Measurements from ENCODE around the gene BICD1.

DNA sequence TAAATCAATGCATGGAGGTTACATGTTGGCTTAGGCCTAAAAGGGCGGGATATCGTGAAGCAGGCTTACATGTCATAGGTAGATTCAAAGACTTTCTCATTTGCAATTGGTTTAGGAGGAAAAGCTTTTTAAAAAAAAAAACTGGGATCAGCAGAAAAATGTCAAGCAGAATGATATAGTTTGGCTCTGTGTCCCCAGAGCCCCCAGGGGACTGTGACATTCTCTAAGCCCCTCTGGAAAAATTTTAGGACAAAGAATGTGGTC is 36.3 kb upstream of the CAPRIN2 start:
- RRBS, result no CpG with 5 or more reads among the region's 2 CpGs

GRCh38 chr12:30877392-30877932 is 49.1 kb upstream of the TSPAN11 start:
- RRBS, result no CpG with 5 or more reads among the region's 7 CpGs

DNA sequence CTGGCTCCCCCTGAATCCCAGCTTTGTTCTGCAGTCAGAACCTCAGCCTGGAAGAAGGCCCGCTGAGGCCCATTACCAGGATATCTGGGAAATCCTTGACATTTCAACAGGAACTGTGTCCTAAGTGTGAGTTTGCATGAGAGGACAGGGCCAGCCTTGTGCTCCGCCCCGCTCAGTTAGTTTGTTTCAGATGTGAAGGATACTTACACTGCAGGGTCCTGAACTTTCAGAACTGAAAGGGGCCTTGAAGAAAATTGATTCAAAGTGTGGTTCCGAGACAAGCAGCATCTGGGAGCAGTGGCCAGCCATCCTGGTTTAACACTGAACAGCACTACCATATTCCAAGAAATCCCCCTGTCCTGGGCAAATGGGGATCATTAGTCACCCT is 19.3 kb downstream of the TSPAN11 start:
- RRBS, result no CpG with 5 or more reads among the region's 4 CpGs

- RRBS, result no CpG with 5 or more reads among the region's 5 CpGs
Measured at GRCh38 chr12:31319558-31320571, 6.1 kb downstream of the SINHCAF start.

- RRBS, result no CpG with 5 or more reads among the region's 9 CpGs
Measured at GRCh38 chr12:31322628-31323401, 3.1 kb downstream of the SINHCAF start.

DNA sequence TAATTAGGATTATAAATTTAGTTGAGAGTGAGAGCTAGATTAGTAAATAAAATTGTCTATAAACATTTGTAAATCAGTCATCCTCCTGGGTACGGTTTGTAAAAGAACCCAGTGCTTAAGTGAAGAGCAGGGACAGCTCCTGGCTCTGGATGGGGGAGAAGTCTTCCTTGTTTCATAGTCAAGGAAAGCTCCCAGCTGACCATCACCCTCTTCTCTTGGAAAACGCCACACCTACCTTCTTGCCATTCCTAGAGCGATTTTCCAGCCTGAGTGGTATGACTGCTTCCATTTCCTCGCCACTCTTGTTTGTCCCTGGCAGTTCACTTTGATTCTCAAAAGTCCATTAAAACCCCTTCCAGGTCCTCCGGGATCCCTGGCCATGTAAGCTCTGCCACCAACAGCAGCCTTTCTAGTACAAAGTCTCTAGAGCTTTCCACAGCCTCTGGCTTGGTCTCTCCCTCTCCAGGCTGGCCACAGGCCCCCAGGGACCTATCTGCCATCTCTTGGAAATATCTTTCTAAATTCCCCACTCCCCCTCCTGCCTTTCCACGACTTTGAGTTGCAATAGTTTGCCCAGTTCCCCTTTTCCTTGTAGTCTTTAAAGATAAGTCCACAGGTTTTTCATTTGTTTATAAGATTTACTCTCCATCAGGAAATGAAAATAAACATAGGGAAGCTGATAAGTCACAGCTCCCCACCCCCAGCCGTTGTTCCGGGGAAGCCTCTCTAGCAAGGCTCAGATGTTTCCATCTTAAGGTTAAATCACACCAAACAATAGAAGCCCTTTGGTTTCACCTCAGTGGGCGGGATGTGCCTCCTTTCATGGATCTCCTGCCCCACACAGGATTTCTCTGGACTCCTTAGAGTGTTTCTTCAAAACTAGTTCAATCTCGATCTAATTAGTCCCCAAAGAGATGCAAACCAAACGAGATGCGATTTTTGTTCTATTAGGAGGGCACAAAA is 42.8 kb upstream of the SINHCAF start:
- RRBS, result no CpG with 5 or more reads among the region's 12 CpGs

GRCh38 chr12:31426068-31426579 is 100.2 kb upstream of the SINHCAF start:
- RRBS, result no CpG with 5 or more reads among the region's 5 CpGs

DNA sequence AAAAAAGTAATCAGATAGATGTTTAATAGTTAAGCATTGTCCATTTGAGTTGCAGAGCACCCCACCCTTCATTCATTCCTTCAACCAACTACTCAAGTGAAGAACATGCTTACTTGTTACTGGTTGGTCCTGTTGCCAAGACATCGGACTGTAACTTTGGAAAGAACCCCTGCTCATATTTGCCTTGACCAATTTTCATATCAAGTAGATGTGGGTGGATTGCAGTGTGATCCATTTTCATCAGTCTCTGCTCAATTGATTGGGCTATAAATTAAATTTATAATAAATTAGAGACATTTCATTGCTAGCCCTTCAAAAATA is 116.7 kb upstream of the SINHCAF start:
- RRBS, result no CpG with 5 or more reads among the region's 1 CpG

DNA sequence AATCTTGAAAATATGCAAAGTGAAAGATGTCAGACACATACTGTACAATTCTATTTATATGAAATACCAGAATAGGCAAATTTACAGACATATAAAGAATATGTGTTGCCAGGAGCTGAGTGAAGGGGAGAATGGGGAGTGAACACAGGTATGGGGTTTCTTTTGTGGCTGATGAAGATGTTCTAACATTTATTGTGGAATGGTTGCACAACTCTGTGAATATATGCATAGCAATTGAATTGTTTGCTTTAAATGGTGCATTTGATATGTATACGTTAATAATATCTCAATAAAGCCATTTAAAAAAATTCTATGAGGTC is 65.6 kb downstream of the DENND5B start:
- RRBS, result no CpG with 5 or more reads among the region's 1 CpG

- RRBS, result no CpG with 5 or more reads among the region's 6 CpGs
Measured at GRCh38 chr12:31650916-31651299, 8.6 kb upstream of the ETFBKMT start.

- RRBS, result 4% methylated on average over 41 of the region's 104 CpGs
Measured at GRCh38 chr12:32106382-32107262, at the start of gene BICD1. Gene BICD1, plus strand, starts transcription at chr12:32106847.

DNA sequence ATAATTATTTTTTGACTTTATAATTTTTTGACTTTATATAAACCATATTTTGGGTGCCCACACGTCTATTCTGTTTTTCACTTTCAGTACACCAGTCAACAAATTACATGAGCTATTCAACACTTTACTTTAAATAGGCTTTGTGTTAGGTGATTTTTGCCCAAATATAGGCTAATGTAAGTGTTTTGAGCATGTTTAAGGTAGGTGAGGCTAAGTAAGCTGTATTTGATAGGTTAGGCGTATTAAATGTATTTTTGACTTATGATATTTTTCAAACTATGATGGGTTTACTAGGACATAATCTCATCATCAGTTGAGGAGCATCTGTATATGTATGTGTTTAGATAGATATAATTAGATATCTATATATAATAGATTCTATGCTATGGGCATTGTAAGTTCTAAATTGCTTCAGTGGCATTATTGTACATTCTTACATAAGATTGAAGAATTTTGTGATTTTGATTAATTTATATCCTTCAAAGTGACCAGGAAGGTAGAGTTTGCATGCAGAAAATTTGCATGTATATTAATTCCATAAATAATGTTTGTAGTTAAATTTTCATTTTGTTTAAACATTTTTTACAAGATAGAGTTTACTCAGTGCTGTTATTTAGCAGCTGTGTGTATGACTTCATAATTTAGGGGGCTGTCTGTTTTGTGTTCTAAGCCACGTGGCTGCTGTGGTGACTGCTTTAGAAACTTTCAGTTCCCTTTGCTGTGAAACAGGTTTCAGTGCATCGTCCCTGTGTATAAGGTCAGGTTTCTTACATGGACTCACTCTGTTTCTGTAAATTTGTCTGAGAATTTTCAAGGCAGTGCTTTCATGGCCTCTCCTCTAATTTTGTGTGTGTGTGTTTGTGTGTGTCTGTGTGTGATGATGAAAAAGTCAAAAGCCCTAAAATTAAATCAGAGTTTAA is 32.1 kb downstream of the BICD1 start:
- RRBS, result no CpG with 5 or more reads among the region's 4 CpGs

DNA sequence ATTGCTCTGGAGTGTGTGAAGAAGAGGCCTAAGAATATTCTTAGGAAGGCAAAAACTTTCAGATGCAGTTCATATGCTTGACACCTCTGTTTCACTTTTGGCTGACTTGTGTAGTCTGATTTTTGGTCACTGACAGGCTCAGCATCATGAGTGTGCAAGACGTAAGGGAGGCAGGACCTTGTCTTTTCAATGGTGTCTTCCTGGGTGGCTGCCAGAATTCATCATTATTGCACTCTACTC is 126.4 kb upstream of the FGD4 start:
- RRBS, result no CpG with 5 or more reads among the region's 1 CpG

DNA sequence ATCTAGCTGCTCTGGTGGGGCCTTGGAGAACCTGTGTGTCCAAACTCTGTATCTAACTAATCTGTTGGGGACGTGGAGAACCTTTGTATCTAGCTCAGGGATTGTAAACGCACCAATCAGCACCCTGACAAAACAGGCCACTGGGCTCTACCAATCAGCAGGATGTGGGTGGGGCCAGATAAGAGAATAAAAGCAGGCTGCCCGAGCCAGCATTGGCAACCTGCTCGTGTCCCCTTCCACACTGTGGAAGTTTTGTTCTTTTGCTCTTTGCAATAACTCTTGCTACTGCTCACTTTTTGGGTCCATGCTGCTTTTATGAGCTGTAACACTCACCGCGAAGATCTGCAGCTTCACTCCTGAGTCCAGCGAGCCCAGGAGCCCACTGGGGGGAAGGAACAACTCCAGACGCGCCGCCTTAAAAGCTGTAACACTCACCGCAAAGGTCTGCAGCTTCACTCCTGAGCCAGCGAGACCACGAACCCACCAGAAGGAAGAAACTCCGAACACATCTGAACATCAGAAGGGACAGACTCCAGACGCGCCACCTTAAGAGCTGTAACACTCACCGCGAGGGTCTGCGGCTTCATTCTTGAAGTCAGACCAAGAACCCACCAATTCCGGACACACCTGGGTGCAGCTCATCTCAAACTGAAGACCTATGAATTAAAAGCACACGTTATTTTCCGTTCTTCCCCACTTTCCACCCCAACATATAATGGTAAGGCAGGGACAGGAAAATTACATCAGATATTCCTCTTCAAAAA is 73.8 kb downstream of the FGD4 start:
- RRBS, result no CpG with 5 or more reads among the region's 22 CpGs

GRCh38 chr12:32679803-32680328 is 765 bp downstream of the DNM1L start:
- RRBS, result no CpG with 5 or more reads among the region's 25 CpGs

DNA sequence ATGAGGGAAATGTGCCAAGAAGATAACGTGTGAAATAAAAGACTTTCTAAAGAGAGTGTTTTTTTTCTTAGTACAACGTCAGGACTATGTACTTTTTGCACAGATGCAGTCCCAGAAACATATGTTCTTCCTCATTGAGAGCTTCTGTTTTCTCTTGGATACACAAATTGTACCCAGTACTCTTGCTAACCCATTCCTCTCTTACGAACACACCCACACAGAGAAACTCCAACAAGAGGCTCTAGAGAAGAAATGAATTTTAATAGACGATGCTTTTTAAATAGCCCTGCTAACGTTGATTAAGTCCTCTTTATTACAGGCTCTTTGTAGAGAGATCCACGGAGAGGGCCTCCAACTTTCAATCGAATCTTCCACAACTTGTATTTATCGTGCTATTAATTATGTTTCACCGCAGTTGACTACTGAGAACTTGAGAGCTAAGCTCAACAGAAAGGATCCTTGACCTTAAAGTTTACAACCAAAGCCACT is 828 bp upstream of the PKP2 start:
- RRBS, result no CpG with 5 or more reads among the region's 9 CpGs

GRCh38 chr12:33988777-33989130 is 33.5 kb upstream of the ALG10 start:
- RRBS, result no CpG with 5 or more reads among the region's 1 CpG

DNA sequence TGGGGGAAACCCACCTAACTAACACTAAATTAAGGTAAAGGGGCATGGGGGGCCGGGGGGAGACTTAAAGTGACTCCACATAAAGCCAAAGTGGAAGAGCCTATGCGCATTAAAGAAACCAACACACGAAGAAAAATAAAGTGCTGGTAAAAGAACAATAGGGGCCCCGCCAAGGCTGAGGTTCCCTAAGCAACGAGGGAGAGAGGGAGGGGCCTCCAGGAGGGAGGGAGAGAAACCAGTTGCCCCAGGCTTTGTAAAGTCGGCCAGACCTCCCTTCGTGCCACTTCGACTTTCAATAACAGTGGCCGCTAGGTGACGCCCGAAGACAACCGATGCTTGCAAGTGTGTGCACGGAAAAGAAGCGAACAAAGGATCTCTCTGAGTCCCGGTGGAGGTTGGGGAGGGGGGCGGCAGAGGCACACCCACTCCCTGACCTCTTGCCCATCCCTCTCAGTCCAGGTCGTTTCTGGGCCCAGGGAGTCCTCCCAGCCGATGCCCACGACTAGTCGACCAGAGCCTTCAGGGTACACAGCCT is 263.0 kb upstream of the ALG10B start:
- RRBS, result no CpG with 5 or more reads among the region's 20 CpGs

- RRBS, result no CpG with 5 or more reads among the region's 4 CpGs
Measured at GRCh38 chr12:38897888-38898542, 7.4 kb downstream of the CPNE8 start.

DNA sequence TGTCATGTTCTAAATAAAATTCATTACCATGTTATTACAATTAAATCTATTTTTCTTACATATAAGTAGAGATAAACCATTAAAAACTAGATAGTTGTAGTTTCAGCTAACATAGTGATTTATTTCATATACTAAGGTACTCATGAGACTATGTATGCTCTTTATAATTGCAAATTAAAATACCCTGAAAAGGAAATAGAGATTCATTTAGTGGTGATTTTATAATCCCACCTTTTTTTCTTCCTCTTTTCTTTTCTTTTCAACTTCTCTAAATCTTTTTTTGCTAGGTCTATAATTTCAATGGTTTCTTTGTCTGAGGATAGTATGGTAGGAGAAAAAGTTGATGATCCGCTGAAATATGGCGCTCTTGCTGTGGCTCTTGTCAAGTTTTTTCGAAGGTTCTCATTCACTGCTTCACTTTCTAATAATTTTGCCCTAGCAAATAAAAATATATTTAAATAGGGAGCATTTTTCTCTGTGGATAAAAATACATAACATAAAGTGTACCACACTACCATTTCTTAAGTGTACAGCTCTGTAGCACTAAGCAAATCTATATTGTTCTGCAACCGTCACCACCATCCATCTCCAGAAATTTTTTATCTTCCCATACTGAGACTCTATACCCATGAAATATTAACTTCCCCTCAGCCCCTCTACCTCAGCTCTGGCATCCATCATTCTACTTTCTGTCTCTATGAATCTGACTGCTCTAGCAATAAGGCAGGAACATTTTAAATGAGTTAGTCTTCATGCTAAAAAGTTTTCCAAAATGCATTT is 91.2 kb downstream of the KIF21A start:
- RRBS, result no CpG with 5 or more reads among the region's 4 CpGs

Data from OVCAR3 (cell line).